Metastatic Pancreatic Carcinoma in the Ovary (tissue), 1 donor: ENCODE measurements around the gene CAMK1.

- PRO-cap, result no peak
These were observed 13.3 kb upstream of the LMCD1 start for GRCh38 chr3:8488338-8488797.

- PRO-cap, result no peak
These were observed 2.6 kb downstream of the LMCD1 start for GRCh38 chr3:8503899-8504990.

DNA sequence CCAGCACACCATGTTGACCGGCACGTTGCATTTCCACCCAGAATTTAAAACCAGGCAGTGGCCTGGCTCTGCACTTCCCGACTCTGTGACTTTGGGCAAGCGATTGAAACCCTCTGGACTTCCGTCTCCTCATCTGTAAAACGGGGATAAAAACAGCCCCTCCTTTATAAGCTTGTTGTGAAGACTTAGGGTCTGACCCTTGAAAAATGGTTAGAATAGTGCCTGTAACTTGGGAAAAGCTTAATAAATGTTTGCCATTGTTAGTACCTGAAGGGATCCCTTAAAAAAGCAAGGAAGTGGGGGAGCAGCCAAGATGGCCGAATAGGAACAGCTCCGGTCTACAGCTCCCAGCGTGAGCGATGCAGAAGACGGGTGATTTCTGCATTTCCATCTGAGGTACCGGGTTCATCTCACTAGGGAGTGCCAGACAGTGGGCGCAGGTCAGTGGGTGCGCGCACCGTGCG is 33.3 kb downstream of the SSUH2 start:
- PRO-cap, result unidirectional peak, plus-strand start at position 287 of the sequence

GRCh38 chr3:8710091-8710379 is 23.6 kb upstream of the CAV3 start:
- PRO-cap, result no peak

GRCh38 chr3:8960199-8960440 is 3.2 kb downstream of the RAD18 start:
- PRO-cap, result no peak

GRCh38 chr3:9316670-9317469 is 46.0 kb upstream of the THUMPD3 start:
- PRO-cap, result no peak

DNA sequence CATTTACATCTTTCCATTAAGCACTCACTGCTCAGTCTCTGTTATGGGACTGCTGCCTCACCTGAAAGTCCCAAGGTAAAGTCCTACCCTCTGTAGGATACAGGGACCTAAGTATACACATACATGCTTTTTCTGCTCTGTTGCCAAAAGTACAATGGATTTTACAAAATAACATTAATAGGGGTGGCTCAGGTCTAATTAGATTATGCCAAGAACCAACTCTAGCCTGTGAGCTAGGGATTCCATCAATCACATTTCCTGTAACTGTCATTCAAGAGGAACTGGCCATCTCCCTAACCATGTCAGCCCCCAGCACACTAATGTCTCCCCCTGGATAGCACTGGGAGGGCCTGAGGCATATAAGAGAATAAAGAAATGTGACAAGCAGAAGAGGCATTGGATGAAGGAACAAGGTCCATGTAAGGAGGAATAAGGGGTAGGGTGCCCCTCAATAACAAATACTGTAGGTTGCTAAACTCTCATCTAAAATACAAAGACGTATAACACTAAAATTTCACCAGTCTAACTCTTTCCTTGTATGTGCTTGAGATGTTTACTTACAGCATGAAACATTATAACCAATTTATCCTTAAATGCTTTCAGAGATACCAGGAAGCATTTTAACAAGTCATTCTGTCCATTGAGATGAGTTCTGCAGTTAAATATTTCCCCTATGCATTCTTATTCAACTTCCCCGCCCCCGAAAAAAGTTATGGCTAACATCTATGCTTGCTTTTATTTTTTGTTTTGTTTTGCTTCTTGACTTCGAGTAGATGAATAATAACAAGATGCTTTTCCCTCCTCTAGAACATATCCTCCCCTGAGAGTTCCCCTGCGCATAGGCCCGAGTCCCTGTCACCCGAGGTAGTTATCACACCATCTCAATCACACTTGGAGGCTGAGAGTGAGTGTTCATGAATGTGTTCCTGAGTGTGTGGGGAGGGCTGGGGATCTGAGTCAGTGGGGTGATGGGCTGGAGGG is 70.6 kb downstream of the SETD5 start:
- PRO-cap, result no peak

DNA sequence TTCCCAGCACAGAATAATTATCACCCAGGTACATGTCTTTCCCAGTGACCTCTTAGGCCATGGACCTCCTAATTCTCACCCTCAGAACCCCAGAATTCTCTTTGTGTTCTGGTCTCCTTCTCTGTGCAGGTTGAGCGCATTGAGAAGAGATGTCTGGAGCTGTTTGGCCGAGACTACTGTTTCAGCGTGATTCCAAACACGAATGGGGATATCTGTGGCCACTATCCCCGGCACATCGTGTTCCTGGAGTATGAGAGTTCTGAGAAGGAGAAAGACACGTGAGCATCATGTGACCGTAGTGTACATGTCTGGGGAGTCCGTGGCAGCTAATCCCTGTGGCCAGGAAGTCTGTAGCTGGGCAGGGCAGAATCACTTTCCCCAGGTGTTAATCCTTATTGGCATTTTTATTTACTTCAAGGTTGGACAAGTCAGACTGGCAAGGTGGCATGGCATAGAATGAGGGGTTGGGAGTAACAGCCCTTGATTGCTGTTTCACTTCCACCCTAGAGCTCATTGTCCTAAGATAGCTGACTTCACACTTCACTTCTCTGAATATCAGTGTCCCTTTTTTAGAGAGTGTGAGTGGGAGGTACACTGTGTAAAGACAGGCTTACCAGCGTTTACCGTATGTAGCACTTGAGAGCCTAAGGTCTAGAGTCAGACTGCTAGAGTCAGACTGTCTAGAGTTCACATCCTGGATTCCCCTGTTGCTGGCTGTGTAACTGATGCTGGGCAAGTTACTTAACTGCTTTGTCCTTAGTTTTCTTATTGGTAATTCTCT is 4.4 kb downstream of the MTMR14 start:
- PRO-cap, result no peak

GRCh38 chr3:9715693-9716142 is 12.1 kb downstream of the CPNE9 start:
- PRO-cap, result no peak

- PRO-cap, result no peak
These were observed 1.1 kb upstream of the OGG1 start for GRCh38 chr3:9748721-9748920.

GRCh38 chr3:9769429-9770273 is at the start of gene CAMK1:
TSS of gene CAMK1 (minus strand) at chr3:9769947.
- PRO-cap, result bidirectional peak, plus-strand start at chr3:9770022, minus-strand start at chr3:9769938

DNA sequence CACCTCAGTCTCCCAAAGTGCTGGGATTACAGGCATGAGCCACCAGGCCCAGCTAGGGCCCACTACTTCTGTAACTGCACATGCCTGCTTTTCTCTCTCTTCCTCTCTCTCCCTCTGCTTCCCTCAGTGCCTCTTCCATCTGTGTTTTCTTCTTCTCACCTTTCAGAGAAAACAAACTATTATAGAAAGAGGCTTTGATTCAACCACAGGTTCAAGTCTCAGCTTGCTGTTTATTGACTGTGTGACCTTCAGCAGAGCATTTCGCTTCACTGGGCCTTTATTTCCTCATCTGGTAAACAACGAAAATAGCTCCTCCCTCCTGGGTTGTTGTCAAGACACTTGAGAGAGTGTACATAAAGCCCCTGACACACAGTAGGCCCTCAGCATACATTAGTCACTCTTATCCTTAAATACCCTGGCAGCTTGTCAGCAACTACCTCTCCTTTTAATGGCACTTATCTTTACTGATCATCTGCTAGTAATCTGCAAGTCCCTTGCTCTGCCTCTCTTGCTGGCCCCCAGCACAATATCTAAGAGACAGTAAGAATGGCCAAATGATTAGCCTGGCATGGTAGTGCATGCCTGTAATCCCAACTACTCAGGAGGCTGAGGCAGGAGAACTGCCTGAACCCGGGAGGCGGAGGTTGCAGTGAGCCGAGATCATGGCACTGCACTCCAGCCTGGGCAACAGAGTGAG is 10.0 kb downstream of the TADA3 start:
- PRO-cap, result no peak

- PRO-cap, result no peak
These were observed 7.0 kb downstream of the ARPC4 start for GRCh38 chr3:9799813-9800430.

- PRO-cap, result no peak
These were observed 2.4 kb upstream of the TTLL3 start for GRCh38 chr3:9807451-9808287.

DNA sequence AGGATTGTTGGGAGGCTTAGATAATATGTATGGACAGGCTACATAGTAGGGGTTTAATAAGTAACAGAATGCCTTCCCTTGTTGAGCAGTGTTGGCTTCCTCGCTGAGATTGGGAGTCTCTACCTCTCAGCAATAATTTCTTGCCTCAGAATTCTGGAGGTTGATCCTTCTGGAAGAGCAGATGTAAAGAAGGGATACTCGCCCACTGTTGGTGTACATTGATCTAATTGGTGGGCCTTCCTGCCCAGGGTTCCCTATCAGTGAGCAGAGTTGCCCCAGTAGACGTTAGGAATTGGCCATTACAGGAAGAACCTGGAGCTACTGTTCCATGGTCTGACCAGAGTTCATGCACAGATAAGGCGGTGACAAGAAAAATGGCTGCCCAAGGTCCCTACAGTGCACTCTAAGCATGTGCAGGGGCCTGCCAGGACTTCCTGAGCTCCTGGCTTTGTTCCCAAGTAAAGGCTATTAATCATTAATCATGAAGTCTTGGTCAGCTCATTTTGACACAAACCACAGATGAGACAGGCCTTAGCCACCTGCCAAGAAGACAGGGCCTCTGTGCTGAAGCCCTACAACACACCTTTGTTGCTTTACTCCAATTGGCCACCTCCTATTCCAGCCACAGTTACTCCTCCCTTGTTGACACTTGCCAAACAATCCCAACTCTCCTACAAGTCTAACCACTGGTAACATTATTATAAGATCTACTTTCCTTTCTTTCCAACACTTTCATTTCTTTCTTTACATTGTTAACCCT is 4.9 kb upstream of the IL17RE start:
- PRO-cap, result no peak

DNA sequence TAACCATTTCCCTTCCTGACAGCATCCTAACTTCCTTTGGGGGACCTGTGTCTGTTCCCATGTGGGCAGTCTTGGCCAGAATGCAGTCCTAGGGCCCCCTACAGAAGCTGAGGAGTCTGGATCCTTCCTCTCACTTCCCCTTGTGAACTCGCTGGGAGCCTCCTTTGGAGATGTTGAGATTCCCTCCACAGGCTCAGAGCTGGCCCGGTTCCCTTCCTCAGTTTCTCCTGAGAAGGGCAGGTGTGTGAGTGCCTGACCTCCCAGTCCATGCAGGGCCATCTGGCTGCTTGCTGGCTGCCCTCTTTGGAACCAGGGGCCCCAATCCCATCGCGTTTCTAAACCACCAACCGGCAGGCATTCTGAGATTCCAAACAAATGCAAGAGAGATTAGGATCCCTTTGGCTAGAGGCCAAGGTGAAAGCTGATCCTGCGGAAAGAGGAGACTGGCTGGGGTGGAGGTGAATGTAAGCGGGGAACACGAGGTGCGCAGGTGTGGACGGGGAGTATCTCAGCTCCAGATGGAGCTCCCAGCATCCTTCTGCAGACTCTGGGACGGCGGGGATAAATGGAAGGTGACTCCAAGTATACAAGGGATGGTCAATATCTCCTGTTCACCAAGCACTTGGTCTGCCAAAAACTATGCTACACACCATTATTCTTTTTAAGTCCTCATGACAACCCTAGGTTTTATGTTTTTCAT is 2.9 kb upstream of the PRRT3 start:
- PRO-cap, result no peak

- PRO-cap, result no peak
These were observed 3.8 kb upstream of the PRRT3 start for GRCh38 chr3:9955902-9956537.

GRCh38 chr3:9966970-9967366 is 14.8 kb upstream of the PRRT3 start:
- PRO-cap, result no peak

DNA sequence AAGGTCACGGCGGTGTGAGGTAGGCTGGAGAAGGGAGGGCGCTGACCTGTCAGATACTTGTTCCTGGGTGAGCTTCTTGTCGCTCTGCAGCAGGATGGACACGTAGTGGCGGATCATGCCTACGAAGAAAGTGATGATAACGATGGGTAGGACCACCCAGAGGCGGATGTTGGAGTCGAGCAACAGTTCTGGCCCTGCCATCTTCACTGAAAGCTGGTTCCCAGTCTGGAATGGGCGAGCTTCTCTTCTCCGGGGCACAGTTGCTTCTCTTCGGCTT is 242 bp downstream of the EMC3 start:
- PRO-cap, result no peak

DNA sequence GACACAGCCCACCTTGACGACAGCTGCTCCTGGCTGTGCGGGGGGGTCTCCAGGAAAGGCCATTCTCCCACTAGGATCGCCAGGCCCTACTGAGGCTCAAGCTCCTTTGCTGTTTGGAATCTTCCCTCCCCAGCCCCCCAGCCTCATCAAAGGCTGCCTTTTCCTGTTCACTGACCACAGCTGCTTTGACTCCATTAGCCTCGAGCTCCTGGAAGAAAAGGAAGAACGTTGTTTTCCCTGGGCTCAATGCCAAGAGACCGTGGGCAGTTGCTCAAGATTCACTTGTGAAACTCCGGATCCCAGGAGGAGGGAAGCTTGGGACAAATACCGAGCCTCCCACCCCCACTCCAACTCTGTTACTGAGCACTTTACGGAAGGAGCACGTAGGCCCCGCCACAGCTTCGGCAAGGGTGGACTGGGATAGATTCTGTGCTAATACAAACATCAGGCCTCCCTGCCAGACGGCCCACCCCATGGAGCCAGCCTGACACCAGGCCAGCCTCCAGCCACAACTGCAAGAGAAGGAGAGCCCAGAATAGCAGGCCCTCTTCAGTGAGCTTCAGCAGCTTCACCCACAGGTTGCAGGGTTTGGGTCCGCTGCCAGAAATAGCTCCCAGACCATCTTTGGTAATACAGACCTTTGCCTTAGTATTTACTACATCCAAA is 10.8 kb upstream of the FANCD2 start:
- PRO-cap, result no peak